H9 (cell line): ENCODE measurements around the genes APOL6 and APOL3.

- PRO-cap = no peak
These were observed 2.9 kb downstream of the MCM5 start for GRCh38 chr22:35402495-35403505.

GRCh38 chr22:35590623-35591346 is 26.3 kb downstream of the MB start:
- PRO-cap = no peak

- PRO-cap = no peak
These were observed 5.2 kb upstream of the MB start for GRCh38 chr22:35621962-35623026.

DNA sequence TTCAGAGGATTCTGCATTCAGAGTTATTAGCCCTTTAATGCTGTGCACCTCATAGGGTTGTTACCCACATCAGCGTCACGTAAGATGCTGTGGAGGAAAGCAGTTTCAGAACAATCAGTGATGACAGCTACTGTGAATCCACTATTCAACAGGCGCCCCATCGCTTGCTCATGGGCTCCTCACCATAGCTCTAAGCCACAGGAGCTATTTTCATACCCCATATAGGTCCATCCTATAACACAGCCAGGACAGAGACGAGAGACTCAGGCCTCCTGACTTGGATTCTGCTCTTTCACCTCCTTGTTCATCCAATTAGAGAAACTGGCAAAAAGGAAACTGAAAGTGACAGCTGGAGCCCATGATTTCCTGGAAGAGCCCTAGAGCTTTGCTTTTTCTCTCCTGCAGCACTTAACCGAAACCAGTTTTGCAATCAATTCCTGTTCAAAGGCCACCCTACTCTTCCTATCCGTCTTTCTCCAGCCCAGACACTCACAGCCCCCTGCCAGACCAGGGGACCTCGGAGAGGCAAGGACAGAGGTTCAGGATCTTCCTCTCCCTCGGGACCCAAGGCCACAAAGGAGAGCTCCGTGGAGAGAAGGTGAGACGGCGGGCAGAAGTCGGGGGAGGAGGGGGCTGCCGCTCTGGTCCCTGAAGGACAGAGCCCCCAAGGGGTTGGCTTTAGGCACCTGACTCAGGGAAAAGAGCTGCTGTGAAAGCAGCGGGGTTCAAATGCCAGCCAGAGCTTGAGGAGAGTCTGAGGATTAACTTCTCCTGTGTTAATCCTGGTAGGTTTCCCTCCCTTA is at the start of gene APOL6:
Gene APOL6 (plus strand): TSS at position 421 of the 803 bp plus-strand sequence.
- PRO-cap = no peak

GRCh38 chr22:35648829-35649292 is 615 bp downstream of the APOL6 start:
- PRO-cap = no peak

GRCh38 chr22:35836234-35836785 is 118.6 kb downstream of the APOL5 start:
- PRO-cap = bidirectional peak, plus-strand start at chr22:35836501, minus-strand start at chr22:35836429

DNA sequence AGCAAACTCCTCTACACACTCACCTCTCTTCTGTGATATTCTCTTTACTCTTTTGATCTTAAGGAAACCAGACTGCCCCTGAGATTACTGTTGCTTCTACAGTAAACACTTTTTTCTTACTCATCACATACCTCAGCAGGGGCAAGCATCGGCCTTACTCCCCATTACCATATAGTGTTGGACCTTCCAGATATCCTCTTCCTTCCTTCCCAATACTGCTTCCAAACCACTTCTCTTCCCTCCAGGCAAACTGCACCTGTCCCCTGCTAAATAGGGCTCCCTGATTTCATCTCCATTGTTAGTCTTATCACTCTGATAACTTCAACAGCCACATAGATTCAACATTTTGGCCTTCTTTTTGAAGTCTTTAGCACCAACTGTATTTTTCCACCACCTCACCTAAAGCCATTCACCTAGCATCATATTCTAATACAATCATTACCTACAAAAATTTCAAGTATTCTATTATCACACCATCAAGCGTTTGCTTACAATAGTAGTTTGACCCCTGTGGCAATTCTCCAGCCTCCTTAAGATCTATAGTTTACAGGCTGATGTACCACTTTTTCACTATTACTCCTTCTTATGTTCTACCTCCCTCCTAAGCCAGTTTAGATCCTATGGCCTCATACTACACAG is 141.1 kb downstream of the RBFOX2 start:
- PRO-cap = no peak

GRCh38 chr22:35995763-35996452 is 32.7 kb downstream of the RBFOX2 start:
- PRO-cap = no peak

GRCh38 chr22:36026715-36027078 is 1.9 kb downstream of the RBFOX2 start:
- PRO-cap = no peak

GRCh38 chr22:36140201-36141376 is 20.0 kb downstream of the APOL3 start:
- PRO-cap = no peak

- PRO-cap = unidirectional peak, minus-strand start at chr22:36160755
These were observed at the start of gene APOL3 for GRCh38 chr22:36160330-36161030. APOL3 (minus strand) TSS chr22:36160755.

- PRO-cap = no peak
These were observed 3.0 kb upstream of the APOL4 start for GRCh38 chr22:36204578-36204973.

DNA sequence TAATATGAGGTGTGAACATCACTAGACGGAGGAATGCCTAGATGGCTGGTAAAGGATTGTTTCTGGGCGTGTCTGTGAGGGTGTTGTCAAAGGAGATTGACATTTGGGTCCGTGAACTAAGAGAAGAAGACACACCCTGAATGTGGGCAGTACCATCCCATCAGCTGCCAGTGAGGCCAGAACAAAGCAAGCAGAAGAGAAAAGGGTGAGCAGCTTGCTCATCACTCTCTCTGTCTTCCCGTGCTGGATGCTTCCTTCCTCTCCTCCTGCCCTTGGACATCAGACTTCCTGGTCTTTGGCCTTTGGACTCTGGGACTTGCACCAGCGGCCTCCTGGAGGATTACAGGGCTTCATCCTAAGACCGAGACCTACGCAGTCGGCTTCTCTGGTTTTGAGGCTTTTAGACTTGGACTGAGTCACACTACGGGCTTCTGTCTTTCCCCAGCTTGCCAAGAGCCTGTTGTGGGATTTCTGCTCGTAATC is 18.8 kb upstream of the APOL4 start:
- PRO-cap = no peak

- PRO-cap = no peak
These were observed 36.5 kb downstream of the APOL1 start for GRCh38 chr22:36289372-36289818.

- PRO-cap = no peak
These were observed 36.9 kb downstream of the APOL1 start for GRCh38 chr22:36289904-36290203.

DNA sequence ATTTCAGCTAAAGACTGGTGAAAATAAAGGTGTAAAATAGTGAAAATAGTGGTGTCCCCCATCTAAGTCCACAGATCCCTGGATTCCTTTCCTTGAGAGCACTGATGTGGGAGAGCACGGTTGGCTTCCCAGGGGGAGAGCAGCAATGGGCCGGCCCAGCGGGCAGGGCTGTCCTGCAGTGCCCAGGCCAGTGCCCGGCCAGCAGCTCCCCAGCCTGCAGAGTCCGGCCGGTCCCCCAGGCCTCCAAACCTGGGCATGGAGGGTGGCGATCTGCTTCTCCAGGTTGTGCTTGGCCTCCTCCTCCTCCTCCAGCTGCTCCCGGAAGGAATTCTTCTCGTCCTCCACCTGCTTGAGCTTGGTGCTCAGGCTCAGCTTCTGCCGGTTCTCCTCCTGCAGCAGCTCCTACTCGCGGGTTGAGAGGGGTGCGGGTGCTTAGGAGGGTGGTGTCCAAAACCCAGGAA is 40.2 kb downstream of the APOL1 start:
- PRO-cap = no peak

DNA sequence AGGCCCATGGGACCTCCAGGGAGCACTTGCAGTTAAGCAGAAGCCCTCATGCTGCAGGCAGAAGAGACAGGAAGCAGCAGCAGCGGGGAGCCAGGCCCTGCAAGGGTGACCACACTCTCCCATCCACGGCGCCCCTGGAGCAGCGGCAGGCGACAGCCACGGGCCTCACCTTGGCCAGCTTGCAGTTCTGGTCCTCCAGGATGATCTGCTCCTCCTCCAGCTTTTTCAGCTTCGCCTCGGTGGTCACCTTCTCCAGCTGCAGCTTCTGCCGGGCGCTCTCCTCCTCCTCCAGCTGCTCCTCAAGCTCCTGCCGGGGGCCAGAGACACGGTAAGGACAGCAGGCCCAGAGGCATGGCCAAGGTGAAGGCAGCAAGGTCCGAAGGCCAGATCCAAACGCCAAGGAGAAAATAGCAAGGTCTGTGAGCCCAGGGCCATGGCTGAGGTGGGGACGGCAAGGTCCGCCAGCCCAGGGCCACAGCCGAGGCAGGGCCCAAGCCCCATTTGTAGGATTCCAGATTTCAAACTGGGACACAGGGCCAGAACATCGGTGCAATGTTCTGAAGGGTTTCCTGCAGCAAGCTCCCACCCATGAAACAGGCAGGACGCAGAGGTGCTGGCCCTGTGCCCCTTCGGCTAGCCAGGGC is 47.1 kb downstream of the APOL1 start:
- PRO-cap = no peak

- PRO-cap = no peak
These were observed 61.8 kb downstream of the MYH9 start for GRCh38 chr22:36325871-36326524.

DNA sequence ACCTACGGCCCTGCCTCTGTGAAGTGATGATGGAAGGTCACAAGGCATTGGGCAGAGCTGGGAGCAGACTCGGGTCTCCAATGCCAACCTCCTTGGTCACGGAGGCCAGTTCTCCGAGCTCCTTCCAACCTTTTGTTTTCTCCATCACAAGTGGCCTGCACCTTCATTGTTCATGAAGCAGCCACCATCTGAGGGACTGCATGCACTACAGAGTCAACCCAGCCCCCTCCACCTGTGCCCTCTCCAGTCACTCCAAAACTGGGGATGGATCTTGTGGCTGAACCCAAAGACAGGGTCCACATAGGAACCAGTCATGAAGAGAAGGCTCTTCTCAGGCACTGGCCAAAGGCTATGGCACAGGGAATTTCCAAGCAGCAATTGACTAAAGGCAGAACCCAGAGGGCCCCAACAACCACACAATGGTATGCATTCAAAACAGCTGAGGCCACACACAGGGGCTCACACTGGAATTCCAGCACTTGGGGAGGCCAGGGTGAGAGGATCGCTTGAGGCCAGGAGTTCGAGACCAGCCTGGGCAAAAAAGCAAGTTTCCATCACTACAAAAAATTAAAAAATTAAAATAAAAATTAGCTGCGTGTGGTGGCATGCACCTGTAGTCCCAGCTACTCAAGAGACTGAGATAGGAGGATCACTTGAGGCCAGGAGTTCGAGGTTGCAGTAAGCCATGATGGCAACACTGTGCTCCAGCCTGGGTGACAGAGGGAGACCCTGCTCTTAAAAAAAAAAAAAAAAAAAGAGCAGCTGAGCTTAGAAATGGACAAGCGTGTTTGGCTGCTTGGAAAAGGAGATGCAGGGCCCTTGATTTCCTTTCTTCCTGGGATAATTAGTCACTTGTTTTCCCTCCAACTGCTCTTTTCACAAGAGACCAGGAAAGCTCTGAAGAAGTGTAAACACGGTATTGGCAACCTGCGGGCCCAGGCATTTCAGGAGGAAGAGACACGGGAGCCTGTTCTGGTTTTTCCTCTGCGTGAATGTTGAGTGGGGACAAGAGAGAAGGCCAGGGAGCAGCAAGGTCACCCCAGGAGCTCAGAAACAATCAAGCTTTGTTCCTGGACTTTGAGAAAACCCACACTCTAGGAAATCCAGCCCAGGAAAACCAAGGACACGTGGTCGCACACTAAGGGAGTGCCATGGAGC is 44.6 kb downstream of the MYH9 start:
- PRO-cap = no peak

DNA sequence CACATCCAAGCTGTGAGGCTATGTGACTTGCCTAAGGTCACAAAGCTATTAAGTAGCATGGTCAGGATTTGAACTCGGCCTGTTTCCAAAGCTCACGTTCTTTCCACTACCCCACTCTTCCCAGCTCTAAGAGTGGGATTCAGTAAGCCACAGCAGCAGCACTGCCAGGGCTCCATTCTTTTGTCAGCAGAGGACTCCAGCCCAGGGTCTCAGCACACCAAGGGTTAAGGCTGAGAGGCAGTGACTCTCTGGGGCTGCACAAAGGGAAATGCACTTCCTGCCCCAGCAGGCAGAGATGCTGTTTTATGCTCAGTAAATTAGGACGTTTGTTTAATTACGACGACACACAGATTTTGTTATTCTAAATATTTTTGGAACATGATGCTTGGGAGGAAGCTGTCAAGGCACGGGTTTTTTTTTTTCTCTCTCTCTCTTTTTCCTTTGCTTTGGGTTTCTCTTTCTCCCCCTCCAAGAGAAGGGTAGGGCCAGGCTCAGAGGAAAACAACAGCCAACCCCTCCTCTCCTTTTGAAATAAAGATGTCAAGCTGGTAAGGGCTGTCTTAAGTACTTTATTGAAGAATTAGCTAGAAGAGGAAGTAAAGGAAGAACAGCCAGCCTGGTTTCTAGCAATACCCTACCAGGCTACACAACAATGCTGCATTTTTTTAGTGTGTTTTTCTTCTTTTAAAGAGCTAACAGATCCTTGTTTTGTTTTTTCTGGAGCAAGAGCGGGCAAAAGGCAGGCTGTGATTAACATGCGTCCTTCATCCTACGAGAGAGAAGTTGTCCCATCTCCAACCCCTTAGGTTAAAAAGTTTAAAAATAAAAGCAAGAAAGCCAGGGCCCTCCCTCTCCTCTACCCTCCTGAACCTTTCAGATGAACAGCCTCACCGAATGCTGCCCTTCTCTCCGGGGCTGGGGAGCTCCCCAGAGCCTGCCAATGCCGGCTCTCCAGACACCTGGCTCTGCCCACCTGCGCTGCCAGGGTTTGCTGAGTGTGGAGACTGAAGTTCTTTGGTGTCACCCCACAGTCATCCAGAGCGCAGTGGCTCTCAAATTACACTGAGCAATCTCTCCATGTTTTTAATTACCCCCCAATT is 2.7 kb downstream of the MYH9 start:
- PRO-cap = no peak